PC-3 (cell line): ENCODE data around the genes SPAG16, VWC2L, RPL37A and IGFBP5.

DNA sequence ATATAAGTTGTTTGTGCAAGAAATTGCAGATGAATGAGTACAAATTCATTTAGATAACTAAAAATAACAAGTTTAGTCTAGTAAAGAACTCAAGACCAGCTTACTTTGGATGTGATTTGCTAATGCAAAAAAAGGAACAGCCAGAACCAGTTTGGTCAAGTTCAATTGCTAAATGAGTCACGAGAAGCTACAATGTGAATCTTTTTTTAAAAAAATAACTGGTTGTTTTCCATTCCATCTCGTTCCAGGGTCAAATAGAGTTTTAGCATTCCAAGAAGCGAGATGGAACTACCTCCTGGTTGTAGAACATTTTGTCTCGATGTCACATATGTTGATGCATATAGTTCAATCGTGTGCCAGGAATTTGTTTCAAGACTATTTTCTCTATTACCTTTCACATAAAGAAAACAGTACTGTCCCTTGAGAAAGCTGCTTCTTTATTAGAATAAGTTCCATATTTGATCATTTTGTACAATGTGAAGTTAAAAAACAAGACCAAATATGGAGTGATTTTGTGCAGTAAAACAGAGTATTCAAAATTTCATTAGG is 65.1 kb upstream of the IKZF2 start:
- RAMPAGE, long total RNA: no peak

GRCh38 chr2:213283866-213284883 is at the start of gene SPAG16:
Gene SPAG16 (plus strand): TSS chr2:213284464.
- RAMPAGE, long total RNA: no peak

DNA sequence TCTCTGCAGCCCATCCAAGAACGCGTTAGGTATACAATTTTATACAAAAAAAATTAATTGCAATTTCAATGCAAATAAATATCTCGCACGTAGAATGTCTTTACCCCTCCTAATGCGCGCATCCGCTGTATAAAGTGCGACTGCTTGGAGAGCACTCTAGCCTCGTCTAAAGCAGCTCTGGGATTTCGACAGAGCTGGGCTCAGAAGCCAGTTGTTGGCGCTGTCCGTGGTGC is at the start of gene VWC2L:
VWC2L (plus strand) TSS at position 159 of the 233 bp plus-strand sequence.
- RAMPAGE, long total RNA: no peak

DNA sequence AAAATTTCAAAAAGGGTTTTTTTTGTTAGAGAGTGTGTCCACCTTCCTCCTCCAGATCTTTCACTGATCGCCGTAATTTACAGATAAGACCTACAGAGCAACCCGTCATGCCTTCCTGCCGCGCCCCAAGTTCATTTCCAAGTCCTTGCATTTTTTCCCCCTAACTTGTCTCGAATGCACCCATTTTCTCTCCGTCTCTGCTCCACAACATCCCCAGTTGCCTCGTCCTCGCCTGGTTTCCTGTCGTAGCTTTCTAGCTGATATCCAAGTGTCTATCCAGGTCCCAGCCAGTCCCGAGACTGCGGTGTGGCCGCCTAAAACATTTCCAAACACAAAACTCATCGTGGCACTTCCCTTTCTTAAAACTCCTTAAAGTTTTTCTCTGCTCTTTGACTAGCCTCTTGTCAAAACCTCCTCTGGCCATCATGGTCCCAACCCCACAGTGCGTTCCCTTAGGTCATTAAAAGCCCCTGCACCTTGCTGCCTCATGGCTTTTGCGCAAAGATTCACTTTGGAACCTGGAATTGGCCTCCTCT is 1.2 kb upstream of the BARD1 start:
- RAMPAGE, long total RNA: no peak

DNA sequence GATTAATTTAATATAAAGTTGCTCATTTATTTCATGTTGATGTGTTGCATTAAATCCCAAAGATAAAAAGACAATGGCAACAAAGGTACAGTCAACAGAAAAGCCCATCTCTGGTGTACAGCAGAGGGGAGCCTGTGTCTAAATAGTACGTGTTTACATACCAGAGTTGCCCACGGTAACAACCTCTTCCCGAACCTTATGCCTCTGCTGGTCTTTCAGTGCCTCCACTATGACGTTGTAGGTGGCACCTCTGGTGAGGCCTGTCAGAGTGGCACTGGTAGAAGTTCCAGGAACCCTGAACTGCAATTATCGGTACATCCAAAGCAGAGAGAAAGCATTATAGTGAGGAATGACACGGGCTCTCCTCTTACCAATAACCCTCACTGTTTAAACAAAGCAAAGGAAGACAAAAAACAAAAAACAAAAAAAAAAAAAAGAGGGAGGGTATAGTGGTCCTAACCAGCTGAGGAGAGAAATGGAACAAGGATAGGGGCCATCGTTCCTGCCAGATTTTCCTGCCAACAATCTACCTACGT is 58.3 kb downstream of the ATIC start:
- RAMPAGE, long total RNA: no peak

DNA sequence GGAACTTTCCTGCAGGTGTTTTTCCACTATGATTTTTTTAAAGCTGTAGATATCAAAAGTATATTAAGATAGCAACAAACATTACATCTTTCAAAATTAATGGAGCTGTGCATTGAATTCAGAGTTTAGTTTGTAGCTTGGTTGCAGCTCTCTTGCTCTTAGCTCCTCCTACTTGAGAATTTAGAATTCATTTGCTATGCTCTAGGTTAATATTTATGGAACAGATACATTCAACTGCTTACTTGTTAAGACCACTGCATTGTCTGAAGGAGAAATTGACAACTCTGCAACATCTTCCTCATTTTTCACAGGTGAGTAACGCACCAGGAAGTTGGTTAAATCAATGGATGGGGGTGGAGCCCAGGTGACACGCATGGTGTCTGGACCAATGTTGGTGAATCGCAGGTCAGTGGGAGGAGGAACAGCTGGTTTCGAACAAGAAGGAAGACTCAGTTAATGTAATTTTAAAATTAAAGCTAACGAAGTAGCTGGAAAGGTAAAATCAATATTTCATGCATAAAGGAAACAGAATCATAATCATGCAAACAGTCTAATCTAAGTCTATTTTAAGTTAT is 44.4 kb downstream of the FN1 start:
- RAMPAGE, long total RNA: no peak

- RAMPAGE, long total RNA: no peak
Measured at GRCh38 chr2:215407976-215408661, 27.7 kb downstream of the FN1 start.

GRCh38 chr2:215431030-215431385 is 4.9 kb downstream of the FN1 start:
- RAMPAGE, long total RNA: no peak

DNA sequence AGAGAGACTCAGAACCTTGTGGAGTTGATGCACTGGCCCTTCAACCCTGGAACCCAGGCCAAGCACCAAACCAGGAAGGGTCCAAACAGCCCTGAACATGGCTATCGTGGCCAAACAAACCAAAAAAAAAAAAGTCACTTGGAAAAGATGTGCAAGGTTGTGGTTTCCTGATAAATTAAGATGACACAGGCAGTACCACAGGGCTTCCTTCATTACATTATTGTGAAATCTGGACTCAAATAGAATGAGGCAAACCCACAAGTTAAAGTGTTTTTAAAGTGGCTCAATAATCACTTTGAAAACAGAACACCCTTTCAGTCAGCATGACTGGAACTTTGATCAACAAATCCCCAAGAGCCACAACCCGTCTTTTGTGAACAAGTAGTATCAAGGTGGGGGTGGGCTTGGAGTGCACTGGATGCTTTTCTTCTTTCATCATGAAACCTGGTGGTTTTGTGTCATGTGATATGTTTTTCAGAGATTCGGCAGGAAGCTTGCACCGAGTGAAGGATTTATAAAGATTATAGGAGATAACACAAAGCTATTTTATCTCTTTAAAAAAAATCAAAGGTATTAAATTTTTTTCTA is 245.2 kb upstream of the FN1 start:
- RAMPAGE, long total RNA: no peak

DNA sequence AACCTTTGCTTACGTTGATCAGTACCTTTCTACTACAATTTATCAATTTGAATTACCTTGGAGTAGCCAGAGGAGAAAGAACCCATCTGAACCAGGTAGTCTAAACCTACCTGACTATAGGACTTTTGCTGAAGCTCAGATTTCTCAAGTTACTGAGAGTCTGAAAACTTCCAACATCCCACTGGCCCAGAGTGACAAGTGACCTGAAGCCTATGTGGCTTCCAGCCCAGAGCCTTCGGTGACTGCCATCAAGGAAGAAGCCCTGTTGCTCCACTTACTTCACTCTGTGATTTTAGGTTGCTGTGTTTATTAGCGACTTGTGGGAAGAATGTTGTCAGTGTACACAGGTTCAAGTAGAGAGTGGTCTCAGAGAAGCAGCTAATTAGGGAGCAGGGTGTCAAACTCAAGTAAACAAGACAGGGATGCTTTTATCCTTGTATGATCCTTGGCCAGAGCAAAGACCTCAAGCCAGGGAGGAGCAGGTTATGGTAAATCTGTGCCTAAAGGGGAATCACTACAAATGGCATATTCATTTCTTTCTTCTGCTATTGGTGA is 109.6 kb downstream of the MREG start:
- RAMPAGE, long total RNA: no peak

DNA sequence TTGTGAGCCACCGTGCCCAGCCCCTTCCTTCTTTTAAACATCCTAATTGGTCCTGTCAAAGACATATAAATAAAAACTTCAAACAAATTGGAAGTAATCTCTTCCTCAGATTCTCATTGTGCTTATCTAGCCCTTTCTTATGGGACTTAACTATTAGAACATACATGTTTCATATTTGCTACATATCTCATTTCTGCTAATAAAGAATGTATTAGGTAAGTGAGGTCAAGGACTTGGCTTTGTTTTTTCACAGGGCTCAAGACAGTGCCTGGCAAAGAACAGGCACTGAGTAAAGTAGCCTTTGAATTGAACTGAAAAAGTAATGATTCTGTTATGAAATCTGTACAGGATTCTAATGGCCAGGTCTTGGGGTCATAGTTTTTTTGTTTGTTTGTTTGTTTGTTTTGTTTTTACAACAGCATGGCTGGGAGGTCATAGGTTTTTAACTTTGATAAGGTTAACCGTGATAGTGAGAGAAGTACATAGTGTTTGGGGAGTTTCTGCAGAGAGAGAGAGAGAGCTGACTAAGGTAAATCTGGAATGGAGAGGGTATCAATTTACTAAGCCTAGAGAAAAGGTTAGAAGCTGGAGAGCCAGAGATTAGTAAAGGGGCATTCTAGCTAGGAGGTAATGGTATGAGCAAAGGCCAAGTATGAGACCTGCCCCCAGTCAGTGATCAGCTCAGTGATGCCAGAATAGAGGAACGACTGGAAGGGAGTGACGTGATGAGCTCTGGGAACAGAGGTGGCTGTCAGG is 25.7 kb downstream of the XRCC5 start:
- RAMPAGE, long total RNA: no peak

DNA sequence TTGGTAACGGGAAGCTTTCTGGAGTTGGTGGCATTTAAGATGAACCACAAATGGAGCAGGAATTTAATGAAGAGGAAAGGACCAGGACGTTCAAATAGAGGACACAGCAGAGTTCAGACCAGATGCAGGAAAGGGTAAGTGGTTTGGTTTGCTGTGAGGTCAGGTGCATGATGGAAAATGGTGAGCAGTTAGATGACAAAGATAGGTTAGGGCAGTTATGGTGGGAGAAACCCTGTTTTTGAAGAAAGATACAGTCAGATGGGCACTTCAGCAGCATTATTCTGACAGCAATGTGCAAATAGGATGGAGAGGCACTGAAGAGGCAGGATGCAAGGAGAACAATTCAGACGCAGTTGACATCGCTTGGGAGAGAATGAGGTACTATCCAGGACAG is 111.5 kb downstream of the XRCC5 start:
- RAMPAGE, long total RNA: no peak

- RAMPAGE, long total RNA: start-site peak on the plus strand at chr2:216498823-216498869, 2,422 and 1,098 reads in 2 replicates
Measured at GRCh38 chr2:216498580-216499670, at the start of gene RPL37A. Gene RPL37A (plus strand): TSS chr2:216498844.

DNA sequence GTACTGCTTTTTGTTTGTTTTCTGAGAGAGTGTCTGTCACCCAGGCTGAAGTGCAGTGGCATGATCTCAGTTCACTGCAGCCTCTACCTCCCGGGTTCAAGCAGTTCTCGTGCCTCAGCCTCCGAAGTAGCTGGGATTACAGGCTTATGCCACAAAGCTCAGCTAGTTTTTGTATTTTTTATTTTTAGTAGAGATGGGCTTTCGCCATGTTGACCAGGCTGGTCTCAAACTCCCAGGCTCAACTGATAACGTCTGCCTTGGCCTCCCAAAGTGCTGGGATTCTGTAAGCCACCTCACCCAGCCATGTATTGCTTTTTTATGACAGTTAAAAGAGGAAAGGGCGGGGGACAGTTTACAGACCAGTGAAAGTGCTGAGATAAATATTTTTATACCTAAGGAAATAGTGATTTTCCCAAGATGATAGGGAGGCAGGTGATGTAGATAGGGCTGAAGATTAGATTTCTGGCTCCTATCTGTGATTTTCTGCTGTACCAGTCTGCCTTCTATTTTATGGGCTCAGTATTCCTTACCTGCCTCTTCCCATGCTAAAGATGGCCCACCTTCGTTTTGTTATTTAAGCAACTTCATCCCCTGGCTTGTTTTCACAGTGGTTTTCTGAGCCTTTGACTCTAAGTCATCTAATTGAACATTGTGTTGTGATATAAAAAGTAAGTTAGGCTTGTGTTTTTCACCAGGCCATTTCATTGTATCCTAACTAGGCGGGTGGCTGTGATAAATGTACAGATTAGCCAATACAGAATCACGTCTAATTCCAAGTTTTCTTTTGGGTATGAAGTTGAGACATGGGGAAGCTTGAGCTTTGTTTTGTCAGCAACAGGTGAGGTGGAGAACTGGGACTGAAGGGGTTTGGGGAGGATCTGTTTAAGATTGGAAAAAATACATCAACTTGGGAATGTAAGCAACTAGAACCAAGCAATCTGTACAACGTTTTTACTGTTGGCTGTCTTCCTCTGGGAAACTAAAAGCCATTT is 5.0 kb downstream of the RPL37A start:
- RAMPAGE, long total RNA: no peak

GRCh38 chr2:216565555-216565927 is 66.9 kb downstream of the RPL37A start:
- RAMPAGE, long total RNA: no peak

DNA sequence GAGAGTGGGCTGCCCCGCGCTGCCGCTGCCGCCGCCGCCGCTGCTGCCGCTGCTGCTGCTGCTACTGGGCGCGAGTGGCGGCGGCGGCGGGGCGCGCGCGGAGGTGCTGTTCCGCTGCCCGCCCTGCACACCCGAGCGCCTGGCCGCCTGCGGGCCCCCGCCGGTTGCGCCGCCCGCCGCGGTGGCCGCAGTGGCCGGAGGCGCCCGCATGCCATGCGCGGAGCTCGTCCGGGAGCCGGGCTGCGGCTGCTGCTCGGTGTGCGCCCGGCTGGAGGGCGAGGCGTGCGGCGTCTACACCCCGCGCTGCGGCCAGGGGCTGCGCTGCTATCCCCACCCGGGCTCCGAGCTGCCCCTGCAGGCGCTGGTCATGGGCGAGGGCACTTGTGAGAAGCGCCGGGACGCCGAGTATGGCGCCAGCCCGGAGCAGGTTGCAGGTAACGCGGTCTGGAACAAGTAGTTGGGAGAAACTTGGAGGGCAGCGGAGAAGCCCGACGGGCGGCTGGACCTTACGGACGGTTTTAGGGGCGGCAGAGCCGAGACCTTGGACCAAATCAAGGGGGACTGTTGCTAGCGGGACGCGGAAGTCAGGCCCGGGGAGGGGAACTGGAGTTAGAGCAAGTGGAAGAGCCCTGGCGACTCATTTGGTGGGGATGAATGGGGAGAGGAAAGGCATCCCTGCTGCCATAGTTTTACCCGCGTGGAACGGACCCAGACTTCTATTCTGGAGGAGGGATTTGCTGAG is 483 bp downstream of the IGFBP2 start:
- RAMPAGE, long total RNA: no peak

DNA sequence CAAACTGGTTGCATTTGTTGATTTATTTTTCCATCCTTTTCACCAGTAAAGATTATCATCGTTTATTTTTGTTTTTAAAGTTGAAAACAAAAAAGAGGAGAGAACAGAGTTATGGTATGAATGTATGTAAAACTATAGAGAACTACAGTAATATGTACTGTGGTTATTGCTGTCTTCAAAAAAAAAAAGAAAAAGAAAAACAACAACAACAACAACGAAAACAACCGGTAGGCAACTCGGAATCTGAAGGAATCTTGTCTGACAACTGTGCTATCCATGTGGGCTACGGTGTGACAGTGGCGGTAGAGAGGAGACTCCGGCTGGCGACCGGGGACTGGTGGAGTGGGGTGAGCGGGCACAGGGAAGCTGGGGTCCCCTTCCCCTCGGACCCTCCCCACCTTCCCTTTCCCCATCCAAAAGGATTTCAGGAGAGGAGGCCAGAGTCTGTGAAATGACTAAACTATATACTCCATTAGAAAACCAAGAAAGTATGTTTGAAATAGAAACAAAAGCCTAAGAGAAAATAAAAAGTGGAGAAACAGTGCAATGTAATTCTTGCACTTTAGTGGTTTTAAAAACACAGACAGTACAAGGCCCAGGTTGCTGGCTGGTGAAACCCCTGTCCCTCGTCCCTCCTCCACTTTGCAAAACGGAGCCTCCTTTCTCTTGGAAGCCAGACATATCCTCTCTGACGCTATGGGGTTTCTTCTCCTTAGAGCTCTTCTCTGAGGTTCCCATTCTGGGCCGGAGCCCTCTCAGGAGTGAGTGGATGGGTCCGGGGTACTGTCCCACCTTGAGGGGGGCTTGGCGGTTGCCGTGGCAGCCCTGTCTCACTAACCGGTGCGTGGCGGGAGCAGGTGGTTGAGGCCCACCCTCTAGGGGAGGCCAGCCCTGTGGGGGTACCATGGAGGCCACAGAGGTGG is 22.7 kb downstream of the IGFBP5 start:
- RAMPAGE, long total RNA: no peak

- RAMPAGE, long total RNA: start-site peak on the minus strand at chr2:216695489-216695552, 30 and 18 reads in 2 replicates
Measured at GRCh38 chr2:216695173-216696019, at the start of gene IGFBP5. Gene IGFBP5 (minus strand): TSS chr2:216695549.

GRCh38 chr2:216775044-216775597 is 79.8 kb upstream of the IGFBP5 start:
- RAMPAGE, long total RNA: no peak

DNA sequence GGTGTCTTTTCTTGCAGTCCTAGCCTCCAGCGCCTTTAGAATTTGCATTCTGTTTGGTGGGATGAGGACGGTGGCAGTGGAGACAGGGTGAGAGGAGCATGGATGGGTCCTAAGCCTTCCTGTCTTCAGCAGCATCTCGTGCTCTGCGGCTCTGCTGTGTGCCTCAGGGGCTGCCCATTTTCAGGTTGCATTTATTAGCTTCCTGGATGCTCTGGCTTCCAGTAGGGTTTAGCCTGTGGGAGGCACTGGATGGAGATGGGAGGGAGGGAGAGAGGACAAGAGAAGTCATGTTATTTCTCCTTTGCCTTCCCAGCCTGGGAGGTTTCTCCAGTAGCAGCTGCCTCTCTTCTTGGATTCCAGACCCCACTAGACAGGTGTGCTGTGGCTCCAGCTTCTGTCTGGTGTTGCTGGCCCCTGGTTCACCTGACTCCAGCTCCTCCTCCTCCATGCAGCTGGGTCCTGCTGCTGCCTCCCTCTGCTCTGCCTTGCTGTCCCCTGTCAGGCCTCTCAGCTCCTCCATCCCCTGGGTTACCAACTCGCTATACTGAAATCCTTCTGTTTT is 188.8 kb upstream of the TNP1 start:
- RAMPAGE, long total RNA: no peak